ENCODE measurements around the genes AVPR2, OPN1MW3 and EMD.

DNA sequence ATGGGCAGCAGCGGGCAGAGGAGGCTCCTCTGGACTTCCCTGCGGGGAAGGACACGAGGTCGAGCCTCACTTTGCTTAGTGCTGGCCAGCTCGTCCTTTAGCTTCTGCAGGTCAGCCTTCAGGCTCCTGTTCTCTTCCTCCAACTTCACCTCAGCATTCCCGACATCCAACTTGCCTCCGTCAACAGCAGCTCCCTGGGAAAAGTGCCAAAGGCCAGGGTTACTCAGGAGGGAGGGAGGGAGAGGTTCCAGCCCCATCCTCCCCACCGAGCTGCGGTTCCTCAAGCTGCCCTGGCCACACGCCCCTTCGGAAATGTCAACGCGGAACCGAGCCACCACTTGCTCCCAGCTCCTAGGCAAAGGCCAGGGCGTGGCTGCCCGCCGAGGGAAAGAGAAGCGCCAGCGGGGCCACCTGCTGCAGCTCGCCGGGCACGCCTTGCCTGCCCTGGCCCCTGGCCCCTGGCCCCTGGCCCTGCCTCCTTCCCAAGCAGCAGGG, 15.2 kb downstream of the SLC6A8 start:
- PRO-cap, result bidirectional peak, plus-strand start at position 365 of the sequence, minus-strand start at position 104 of the sequence
- RAMPAGE, long total RNA, 4 experiments, result no peak in any of the 4 experiments

DNA sequence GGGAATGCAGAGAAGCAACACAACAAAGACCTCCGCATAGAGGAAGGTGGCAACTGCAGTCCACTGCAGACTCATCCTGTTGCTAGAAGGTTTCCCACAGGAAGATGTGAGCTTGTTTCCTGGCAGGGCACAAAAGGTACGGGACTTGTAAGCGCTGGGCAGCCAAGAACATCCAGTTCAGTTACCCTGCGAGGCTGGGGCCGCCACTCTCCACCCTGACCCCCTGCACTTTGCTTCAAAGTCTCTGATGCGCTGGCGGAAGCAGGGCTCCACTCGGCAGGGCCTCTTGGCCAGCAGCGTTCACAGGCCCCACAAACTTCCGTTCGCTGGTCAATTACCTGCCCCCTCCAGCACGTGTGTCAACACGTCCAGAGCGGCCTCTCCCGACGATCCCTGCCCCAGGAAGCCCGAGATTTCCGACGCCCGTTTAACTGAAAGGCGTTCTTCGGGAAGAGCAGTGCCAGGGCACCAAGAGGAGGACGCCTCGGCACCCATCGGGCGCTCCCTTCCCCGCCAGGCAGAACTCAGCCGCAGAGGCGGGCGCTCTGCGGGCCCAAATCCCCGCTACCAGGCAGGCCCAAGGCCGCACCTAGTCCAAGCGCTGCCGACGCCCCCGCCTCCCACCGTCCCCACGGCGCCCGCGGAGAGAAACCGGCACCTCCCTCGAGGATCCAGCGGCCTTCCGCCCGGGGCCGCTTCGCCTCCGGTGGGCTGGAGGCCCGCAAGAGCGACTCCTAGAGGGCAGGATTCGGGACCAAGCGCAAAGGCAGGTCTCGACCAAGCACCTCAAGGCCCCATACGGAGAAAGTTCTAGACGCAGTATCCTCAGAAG, 801 bp downstream of the BCAP31 start:
- PRO-cap, result no peak
- RAMPAGE, long total RNA, 4 experiments, result no peak in any of the 4 experiments

DNA sequence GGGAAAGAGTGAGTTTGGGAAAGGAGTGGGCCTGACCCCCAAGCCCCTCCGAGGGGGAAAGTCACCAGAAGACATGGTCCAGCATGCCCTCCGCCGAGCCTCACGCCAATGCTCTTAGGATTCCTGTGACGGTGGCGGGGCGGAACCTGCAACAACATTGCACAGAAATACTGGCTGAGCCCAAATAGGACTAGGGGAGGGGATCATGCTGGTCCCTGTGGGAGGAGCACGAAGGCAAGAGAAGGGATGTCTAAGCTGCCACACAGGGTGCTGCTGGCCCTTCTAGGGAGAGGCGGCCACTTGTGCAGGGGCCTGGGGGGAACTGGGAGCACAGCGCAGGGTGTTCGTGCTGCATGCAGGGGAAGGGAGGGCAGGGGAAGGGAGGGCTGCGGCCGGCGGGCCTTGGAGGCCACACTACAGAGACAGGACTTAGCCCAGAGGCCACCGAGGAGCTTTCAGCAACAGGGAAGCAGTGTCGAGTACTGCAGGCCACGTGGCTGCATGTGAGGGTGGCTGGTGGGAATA, 19.2 kb upstream of the PLXNB3 start:
- PRO-cap, result unidirectional peak, minus-strand start at position 110 of the sequence
- RAMPAGE, long total RNA, 4 experiments, result no peak in any of the 4 experiments

DNA sequence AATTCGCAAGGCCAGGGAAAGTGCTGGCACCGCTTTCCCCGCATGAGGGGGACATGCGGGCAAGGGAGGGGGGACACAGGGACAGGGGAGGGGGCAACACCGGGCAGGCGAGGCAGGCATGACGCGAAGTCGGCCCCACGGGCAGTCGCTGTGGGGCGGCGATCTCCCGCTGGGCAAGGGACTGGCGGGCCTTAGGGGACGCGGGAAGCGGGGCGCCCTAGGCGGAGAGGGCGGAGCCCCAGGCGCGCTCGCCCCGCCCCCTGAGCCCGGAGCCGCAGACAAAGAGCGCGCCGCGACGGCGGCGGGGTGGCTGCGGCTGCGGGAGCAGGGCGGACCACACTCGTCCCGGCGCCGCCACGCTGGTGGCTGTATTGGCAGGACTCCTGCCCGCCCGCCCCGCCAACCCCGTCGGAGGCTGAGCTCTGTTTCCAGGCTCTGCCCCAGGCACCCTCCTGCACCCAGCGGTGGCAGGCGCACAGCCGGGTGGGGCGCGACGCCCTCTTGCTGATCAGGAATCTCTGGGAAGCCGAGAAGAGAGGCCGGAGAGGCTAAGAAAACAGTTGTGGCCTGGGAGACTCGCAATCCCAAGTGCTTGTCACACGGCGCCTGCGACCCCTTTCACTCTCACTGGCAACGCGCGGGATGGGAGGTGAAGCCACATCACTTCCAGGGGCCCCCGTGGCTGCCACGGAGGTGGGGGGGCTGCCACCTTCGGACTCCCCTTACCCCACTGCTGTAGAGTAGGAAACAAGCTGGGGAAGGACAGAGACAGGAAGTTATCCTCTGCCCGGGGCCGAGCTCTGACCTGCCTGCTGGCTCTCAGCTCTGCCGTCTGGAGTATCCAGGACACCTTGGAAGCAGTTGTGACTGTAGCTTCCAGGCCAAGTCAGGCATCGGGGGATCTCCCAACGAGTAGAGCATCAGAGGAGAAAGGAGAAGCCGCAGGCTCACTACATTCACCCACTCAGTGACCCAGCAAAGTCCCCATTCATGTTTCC, 11.2 kb downstream of the PDZD4 start:
- PRO-cap, result unidirectional peak, plus-strand start at position 337 of the sequence
- RAMPAGE, long total RNA, 4 experiments, result no peak in any of the 4 experiments

DNA sequence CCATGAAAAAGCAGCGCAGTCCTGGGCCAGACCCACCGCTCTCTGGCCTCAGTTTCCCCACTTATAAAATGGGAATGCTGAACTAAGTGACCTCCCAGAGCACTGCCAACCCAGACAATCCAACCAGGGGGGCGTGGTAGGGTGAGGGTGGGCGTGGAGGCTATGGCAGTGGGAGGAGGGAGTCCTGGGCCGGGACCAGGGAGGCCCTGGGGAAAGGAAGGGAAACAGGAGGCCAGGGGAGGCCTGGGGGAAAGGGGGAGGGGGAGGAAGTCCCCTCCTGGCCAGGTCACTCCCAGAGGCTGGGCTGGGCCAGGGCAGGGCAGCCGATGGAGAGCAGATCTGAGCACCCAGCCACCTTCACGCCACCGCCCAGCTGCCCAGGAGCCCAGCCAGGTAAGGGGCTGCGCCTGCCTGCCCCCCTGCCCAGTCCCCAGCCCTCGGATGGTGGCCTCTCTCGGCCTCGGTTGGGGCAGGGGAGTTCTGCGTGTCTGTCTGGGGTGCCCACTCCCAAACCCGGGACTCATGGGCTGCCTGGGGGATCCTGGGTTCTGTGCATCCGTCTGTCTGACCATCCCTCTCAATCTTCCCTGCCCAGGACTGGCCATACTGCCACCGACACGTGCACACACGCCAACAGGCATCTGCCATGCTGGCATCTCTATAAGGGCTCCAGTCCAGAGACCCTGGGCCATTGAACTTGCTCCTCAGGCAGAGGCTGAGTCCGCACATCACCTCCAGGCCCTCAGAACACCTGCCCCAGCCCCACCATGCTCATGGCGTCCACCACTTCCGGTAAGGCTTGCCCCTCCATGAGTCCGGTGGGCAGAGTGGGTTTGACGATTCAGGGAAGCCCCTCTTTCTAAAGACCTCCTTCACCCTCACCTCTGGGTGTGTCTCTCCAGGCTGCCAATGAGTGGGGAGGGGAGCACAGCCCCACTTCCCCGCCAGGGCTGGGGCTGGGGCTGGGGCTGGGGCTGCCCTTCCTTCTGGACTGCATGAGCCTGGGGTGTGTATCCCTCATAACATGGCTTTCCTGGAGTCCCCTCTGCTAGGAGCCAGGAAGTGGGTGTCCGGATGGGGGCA, at the start of gene AVPR2:
Gene AVPR2, plus strand, starts transcription at position 295 of the 1,083 bp plus-strand sequence.
- PRO-cap, result no peak
- RAMPAGE, long total RNA, 4 experiments, result start-site peak on the plus strand in 4 of 4 experiments, centred at positions 332 to 352 of the sequence, 15 to 99 reads per replicate

DNA sequence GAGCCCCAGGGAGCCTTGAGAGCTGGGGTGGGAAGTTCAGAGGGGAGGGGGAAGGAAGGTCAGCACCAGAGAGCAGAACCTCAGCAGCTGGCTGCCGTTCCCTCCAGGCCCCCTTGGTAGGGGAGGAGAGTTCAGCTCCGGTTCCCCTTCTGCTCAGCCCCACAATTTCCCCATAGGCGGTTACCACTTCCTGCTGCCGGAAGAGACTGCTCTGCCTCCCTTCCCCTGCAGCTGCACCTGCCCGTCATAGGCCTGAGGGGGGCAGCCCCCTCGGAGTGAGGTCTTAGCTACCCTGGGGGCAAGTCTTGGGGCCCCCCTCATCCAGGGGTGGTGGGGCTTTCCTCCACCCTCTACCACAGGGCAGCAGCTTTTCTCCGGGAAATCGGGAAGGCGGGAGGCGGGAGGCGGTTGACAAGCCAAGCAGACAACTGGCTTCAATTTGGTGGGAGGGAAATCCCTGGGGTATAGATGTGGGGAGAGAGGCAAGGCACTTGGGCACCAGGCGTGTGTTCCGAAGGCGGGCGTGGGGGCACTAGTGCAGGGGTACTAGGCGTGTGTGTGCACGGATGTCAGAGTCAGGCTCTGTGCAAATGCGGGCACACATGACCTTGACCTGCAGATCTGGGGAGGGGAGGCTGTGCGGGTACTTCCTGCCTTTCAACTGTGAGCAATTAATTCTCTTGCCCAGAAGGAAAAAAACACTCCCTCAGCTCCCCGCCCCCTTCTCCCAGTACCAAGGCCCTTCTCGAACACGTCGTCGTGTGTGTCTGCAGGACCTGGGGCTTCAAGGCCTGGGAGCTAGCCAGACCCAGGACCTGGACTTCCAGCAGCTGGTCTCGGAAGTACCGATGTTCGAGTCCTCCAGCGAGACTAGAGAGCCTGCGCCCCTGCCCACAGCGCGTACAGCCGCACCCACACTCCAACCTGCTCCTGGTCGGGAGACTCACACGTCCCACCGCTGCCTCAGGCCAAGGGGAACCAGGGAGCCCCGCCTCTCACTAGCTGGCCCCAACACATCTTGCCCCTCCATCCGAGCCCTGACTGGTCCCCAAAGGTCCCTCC, 1.0 kb upstream of the ARHGAP4 start:
- PRO-cap, result bidirectional peak, plus-strand start at position 201 of the sequence, minus-strand start at position 115 of the sequence
- RAMPAGE, long total RNA, 4 experiments, result no peak in any of the 4 experiments

DNA sequence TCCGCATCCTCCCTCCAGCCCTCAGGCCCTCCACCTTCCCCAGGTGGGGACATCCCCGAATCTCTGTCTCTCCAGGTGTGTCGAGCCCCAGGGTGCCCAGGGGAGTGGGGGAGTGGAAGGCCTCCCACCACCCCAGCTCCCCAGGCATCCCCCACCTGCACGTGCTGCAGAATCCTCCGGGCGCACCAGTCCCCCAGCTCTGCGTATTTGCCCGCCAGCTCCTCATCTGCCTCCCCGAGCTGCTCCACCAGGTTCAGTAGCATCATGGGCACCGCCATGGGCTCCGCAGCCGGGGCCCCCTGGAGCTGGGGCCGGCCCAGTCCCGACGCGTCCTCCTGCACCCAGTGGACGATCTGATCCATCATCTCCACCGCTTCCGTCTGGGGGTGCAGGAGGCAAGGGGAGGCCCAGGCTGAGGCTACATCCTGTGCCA, 1.7 kb downstream of the RENBP start:
- PRO-cap, result no peak
- RAMPAGE, long total RNA, 4 experiments, result no peak in any of the 4 experiments

DNA sequence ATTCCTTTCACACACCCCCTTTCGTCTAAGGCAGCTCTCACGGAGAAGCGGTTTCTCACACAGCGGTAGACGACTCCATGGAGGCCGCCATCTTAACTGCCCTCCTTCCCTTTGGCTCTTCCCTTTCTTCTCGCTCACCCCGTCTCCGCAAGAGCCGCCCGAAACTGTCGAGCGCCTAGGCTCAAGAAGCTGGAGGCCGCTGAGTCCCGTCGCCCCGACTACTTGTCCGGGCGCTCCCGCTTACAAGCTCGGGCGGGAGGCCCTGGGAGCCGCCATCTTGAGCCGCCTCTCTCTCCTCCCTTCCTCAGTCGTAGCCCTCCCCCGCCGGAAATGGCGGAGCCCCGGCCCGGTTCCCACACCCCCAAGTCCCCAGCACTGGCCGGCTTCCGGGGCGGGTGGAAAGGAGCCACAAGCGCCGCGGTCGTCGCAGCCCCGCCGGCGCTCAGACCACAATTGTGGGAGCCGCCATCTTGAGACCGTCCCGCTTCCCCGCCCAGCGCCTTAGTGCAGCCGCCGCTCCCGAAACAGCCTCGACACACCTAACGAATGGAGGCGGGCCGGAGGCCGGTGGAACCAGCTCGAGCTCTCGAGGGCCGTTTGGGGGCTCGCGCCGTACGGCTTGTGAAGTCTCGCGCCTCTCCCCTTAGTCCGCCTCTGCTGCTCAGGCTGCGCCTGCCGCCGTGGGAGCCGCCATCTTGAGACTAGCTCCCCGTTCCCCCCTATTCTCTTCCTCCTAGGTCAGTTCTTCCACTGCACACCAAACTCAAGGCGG, 535 bp downstream of the HCFC1 start:
- PRO-cap, result bidirectional peak, plus-strand start at position 400 of the sequence, minus-strand start at position 312 of the sequence; unidirectional peak, minus-strand start at position 703 of the sequence
- RAMPAGE, long total RNA, 4 experiments, result start-site peak on the minus strand in 4 of 4 experiments, centred at positions 303 to 311 of the sequence, 37 to 338 reads per replicate

- PRO-cap, result unidirectional peak, minus-strand start at chrX:153974378
- RAMPAGE, long total RNA, 4 experiments, result no peak in any of the 4 experiments
Measured at GRCh38 chrX:153973978-153974718, 1.6 kb downstream of the TMEM187 start.

DNA sequence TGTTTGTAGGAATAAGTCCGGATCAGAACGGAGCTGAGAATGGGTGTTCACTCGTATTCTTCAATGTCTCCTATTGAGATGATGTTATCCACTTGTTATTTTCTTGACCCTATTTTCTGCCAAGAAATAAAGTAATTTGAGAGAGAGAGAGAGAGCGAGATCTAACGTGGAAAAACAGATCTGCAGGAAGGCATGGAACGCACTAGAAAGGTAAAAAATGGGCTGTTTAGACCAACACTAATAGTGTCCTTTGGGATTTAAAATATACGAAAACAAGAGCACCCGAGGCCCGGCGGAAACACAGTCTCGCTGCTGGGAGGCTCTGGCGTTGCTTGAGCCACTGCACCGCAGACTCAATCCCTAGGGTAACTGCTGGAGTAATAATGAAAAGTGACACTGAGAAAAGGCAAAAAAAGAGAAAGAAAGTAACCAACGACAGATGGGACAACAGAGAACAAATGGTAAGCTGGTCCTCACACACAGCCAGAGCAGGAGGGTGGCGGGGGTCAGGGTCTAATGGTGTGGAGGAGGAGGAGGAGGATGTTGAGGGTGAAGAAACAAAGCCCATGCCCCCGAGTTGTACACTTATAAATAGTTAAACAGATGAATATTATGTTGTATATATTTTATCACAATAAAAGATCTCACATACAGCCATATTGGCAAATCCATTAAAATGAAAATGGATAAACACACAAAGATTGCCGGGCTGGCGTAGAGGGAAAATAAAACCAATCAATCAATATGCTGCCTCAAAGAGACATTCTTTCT, 15.4 kb downstream of the IRAK1 start:
- PRO-cap, result no peak
- RAMPAGE, long total RNA, 4 experiments, result no peak in any of the 4 experiments

DNA sequence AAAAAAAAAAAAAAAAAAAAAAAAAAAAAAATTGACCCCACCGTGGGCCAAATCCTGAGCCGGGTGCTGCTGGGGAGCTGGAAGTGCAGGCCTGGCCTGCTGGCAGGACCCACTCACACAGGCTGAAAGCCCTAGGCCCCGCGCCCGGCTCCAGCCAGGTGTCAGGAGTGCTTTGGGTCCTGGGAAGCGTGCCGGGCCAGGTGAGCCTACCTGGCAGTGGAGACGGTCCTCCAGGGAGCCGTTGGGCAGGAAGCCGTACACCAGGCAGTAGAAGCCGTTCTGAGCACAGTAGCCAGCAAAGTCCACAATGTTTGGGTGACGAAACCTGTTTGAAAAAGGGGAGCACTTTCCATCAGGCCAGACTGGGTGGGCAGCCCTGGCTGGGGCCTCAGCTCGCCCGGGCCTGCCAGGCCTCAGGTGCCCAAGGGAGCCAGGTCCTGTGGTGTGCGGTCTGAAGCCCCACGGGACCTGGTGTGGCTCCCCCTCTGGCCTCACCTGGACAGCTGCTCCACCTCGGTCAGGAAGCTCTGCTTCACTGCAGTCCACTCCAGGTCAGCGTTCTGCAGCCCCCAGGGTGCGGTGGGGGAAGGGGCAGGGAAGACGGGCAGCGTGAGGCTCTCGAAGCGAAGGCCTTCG, 1.8 kb downstream of the IRAK1 start:
- PRO-cap, result no peak
- RAMPAGE, long total RNA, 4 experiments, result no peak in any of the 4 experiments

GRCh38 chrX:154019134-154019380, 645 bp downstream of the IRAK1 start:
- PRO-cap, result no peak
- RAMPAGE, long total RNA, 4 experiments, result no peak in any of the 4 experiments

DNA sequence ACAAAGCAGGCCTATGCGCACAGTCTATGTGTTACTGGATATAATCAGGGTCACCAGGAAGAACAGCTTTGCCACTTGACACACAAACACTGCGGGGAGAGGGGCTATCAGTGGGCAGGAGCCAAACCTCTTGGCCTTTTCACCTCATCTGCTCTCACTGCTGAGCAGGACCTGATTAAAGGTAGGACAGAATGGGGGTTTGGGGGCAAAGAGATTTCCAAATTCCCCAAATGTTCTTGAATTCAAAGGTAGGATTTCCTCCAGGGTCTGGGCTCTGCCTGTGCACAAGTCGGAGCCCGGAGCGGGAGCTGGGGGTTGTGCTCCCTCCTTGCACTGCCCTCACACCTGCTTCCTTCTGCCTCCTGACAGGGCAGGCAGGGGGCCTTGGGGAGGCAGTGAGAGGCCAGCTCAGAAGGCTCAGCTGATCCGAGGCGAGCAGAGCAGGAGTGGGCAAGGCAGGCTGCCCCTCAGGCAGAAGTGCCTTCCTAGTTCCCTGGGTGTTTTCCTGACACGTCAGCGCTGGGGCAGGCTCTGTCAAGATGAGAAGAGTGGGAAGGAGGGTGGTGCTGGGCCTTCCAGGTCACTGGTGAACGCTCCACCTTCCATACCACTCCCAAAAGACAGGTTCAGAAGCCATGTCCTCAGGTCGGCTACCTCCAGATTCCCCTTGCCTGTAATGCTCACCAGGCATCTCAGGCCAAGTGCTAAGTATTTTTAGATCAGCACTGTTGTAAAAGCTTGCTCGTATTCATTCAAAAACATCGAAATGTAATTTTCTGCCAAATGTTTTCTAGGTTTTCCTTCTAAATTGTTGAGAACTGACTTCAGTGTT, 5.5 kb upstream of the IRAK1 start:
- PRO-cap, result no peak
- RAMPAGE, long total RNA, 4 experiments, result no peak in any of the 4 experiments

- PRO-cap, result no peak
- RAMPAGE, long total RNA, 4 experiments, result no peak in any of the 4 experiments
Measured at GRCh38 chrX:154257218-154257672, at the start of gene OPN1MW3. Gene OPN1MW3, plus strand, starts transcription at chrX:154257582.

- PRO-cap, result no peak
- RAMPAGE, long total RNA, 4 experiments, result no peak in any of the 4 experiments
Measured at GRCh38 chrX:154354769-154355312, 19.6 kb downstream of the FLNA start.

GRCh38 chrX:154372372-154373068, 1.9 kb downstream of the FLNA start:
- PRO-cap, result bidirectional peak, plus-strand start at chrX:154372926, minus-strand start at chrX:154372621
- RAMPAGE, long total RNA, 4 experiments, result no peak in any of the 4 experiments

- PRO-cap, result bidirectional peak, plus-strand start at chrX:154377062, minus-strand start at chrX:154376814
- RAMPAGE, long total RNA, 4 experiments, result no peak in any of the 4 experiments
Measured at GRCh38 chrX:154376570-154377185, 2.2 kb upstream of the FLNA start.

- PRO-cap, result bidirectional peak, plus-strand start at chrX:154378269, minus-strand start at chrX:154378149
- RAMPAGE, long total RNA, 4 experiments, result no peak in any of the 4 experiments
Measured at GRCh38 chrX:154377872-154378405, 1.2 kb upstream of the EMD start.

DNA sequence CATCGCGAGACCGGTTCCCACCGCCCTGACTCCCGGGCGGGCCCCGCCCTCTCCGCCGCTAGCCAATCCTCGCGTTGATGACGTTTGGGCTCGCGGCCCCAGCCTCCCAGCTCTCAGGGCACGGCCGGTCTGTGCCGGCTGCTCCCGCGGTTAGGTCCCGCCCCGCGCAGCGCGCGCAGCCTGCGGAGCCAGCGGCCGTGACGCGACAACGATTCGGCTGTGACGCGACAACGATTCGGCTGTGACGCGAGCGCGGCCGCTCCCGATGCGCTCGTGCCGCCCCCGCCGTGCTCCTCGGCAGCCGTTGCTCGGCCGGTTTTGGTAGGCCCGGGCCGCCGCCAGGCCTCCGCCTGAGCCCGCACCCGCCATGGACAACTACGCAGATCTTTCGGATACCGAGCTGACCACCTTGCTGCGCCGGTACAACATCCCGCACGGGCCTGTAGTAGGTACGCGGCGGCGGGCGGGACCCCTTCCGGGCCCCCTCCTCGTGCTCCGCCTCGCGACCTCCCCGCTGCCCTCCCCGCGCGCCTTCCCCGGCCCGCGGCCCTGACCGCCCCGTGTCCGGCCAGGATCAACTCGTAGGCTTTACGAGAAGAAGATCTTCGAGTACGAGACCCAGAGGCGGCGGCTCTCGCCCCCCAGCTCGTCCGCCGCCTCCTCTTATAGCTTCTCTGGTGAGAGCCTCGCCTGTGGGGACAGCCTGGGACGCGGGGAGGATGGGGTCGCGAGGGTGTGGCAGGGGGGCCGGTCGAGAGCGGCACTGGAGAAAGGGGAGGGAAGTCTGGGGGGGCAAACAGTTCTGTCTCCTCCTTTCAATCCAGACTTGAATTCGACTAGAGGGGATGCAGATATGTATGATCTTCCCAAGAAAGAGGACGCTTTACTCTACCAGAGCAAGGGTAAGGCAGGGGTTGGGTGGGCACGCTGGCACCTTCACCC, at the start of gene EMD:
Gene EMD, plus strand, starts transcription at position 178 of the 942 bp plus-strand sequence.
- PRO-cap, result unidirectional peak, plus-strand start at position 116 of the sequence; unidirectional peak, plus-strand start at position 141 of the sequence; unidirectional peak, plus-strand start at position 227 of the sequence
- RAMPAGE, long total RNA, 4 experiments, result no peak in any of the 4 experiments

DNA sequence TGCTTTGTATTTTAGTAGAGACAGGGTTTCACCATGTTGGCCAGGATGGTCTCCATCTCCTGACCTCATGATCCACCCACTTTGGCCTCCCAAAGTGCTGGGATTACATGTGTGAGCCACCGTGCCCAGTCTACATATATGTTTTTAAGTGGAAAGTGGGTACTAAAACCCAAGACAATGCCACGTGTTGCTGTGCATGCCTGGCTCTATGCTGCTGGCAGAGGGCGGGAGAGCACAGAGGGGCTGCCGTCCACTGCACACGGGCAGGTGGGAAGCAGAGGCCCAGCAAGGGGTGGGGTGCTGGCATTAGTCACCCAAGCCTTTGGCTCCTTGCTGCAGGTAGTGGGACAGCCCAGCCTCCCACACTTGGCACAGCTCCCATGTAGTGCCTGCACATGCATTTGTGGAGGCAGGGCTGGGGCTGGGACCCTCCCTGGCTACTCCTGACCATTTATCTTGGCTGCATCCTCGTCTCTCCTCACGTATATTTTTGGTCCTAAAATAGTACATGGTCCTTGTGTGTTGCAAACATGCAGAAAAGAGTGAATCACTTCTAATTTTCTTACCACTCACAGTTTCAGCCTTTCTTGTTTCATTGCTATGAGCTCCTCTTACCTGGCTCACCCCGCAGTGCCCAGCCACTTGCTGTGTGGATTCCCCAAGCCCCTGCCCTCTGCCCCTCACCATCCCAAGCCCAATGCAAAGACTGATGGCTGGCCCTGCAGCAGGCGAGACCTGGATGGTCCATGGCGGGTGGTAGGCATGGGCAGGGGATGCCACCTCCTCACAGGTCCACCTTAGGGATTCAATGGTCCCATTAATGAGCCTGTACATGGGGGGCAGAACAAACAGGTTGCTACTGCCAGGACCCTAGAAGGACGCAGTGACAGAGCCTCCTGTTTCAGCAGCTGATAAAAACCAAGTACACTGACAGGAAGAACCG, 3.7 kb downstream of the EMD start:
- PRO-cap, result no peak
- RAMPAGE, long total RNA, 4 experiments, result no peak in any of the 4 experiments

Data from esophagus muscularis mucosa (tissue), 4 donors.